Hair follicle dermal papilla cell (primary cell): ENCODE data around the gene ZMIZ1.

DNA sequence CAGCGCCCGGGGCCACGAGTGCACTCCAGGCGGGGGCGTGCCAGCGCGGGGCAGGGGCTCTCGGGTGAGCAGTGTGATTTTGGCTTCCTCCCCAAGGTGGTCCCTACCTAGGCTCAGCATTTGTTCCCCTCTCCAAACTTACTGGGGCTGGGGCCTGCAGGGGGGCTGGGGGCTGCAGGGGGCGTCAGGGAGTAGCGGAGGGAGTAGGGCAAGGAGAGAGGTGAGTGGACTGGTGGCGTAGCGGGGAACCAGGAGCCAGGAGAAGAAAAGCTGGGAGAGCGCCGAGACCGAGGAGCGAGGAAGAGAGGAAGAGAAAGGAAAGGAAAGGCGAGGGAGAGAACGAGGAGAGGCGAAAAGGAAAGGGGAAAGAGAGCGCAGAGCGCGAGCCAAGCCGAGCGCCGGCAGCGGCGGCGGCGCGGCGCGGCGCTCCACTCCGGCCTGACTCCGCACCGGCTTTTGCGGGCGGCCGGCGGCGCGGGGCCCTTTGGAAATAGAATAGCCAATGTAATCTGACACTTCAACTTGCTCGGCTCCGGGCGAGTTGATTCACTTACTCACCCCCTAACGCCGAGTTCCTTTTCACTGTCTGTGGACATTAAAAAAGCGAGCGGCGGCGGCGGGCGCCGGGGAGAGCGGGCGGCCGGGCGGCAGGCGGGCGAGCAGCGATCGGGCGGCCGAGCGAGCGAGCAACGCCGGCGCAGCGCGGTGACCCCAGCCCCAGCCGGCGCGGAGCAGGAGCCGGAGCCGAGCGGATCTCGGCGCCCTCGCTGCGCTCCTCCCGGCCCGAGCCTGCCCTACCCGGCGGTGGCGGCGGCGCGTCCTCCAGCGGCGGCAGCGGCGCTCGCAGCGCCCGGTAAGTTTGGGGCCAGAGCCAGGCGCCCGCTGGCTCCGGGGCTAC is at the start of gene ZMIZ1:
TSS of gene ZMIZ1 (plus strand) at position 549 of the 898 bp plus-strand sequence.
- CAGE, long polyA plus RNA: no peak

DNA sequence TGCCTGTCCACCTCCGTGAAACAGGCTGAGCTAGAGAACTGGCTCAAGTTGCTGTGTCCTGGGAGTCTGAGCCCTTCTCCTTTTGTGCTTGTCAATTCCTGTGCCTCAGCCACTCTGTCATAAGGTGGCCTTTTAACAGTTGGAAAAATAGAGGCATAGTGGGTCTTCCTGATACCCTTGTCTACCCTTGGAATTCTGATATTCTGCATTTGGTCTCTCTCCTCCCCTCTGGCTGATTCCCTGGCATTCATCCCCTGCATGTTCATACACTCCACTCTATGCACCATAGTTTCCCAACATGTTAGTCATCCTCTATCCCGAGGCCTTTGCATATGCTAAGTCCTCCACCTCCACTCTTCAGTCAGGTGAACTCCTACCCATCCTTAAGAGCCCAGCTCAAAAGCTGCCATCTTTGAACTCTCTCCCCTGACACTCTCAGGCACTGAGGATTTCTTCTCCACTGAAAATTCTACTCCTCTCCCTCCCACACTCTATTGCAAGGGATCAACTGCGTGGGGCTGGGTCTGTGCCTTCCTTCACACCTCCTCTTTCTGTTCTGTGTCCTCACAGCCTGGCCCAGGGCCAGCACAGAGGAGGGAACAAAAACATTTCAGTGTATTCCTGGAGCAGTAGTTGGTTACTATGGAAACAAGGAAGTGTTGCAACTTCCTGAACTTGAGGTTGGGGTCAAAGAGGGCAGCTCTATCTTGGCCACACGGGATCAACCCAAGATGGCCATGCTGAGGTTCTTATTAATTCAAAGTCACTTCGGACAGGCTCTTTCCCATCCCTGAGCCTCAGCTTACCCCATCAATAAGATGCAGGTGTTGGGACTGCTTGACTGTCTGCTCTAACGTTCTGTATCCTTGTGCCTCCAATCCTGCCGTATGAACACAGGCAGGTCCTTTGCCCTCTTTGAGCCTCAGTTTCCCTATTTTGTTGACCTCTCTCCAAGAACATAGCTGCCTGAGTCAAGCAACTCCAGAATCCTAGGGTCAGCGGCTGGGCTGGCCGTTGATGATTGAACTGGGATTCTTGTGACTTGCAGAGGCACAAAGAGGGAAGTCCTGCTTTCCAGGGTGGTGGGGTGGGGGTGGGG is 15.4 kb downstream of the ZMIZ1 start:
- CAGE, long polyA plus RNA: no peak

GRCh38 chr10:79084882-79085713 is 16.3 kb downstream of the ZMIZ1 start:
- CAGE, long polyA plus RNA: no peak

DNA sequence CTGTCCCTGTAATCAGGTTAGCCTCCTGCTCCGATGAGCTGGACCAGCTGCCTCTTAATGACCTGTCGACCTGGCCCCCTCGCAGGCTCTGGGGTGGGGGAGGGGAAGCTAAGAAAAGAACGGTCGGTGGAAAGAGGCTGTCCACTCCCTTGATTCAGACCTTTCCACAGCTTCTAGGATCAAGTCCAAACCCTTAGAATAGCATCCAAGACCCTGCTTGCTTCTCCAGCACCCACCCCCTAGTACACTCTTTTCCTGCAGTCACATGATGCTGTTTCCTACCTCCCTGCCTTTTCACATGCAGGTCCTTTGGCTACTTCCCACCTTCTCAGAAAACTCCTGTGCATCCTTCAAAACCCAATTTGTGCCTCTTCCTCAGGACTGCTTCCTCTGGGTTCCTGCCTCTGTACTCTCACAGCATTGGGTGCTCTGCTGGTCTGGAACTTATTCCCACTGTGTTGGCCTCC is 64.2 kb downstream of the ZMIZ1 start:
- CAGE, long polyA plus RNA: no peak

DNA sequence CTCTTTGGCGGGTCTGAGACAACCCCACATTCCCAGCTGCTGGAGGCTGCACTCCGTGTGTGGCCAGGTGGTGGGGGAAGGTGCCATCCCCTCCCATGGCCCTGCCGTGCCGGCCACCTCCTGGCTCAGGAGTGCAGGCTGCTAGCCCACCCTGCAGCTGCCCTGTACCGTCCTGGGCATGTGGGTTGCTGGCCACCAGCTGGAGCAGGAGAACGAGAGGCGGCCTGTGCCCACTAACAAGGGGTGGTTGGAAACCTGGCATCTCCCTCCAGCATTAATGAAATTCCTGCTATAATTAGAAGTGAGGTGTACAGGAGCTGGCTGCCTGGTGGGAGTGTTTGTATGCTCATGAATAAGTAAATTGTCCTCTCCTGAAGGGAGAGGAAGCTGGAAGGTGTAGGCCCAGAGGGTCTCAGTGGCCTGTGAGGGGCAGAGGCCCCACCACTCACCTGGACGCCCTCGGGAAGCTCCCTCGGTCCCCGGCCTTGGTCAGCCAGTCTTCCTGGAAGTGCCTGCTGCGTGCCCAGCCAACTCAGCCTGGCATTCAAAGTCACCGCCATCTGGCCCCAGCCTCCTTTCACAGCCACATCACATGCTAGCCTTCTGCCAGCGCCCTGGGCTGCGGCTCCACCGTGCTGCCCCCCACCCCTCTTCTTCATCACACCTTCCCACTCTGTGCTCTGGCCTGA is 97.8 kb downstream of the ZMIZ1 start:
- CAGE, long polyA plus RNA: no peak

DNA sequence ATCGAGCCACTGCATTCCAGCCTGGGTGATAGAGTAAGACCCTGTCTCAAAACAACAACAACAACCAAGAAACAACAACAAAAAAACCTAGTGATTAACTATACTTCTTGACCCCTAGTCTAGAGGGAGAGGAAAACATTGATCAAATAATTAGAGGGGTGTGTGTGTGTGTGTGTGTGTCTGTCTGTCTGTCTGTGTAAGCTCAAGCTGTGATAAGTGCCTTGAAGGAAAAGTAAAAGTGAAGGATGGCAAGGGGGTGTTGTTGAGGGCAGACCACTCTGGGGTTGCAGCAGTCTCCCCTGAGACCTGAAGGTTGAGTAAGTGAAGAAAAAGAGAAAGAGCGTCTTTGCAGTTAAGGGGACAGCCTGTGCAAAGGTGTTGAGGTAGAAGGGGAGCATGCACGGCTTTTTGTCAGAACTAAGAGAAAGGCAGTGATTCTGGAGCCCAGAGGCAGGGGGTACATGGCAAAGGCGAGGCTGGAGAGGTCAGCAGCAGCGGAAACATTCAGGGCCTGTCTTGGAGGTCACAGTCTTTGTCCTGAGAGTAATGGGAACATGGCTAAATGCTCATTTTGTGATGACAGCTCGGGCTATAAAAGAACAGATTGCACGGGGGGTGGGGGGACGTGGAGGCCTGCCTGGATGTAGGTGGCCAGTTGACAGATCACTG is 128.7 kb upstream of the PPIF start:
- CAGE, long polyA plus RNA: no peak

DNA sequence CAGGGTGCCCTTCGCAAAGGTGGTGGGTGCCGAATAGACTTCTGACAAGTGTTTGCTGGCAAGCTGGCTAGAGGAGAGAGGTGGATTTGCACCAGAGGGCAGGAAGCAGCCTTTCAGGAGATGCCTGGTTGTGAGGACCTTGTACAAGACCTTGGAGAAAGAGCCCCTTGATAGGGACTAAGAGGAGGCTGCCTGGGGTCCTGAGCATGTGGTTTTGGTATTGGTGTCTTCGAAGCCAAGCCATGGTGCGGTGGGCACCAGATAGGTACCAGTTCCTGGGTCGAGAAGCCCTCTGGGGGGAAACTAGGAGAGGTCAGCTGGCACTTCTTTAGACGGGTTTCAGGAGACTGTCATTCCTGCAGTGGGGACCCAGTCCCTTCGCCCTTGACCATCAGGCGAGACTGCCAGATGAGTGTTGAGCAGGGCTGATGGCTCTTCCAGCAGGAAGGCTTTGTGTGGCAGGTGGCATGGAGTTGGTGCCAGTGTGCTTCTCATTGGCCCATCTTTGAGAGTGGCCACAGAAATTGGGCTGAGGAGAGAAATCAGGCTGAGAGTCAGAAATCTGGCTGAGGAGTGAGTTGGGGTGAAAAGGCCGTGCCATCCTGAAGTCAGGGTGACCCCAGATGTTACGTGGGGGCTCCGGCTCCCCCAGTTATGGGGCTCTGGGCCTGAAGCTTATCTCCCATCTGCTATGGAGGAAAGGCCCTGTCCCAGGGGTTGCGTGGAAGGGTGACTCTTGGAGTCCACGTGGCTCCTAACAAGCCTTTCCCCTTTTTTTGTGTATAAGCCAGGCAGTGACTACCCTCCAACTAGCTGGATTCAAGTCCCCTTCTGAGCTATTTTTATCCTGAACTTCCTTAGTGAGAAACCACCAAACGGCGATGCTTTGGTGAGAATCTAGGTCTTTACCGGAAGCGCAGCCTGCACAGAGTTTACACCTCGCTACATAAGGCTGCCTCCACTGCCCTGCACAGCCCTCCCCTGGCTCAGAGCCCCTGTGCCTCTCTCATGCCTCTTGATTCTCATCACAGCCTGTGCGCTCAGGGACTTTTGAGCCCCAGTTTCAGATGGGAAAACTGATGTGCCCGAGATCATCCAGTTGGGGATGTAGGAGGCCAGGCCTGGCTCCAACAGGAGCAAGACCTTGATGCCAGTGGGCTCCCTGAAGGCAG is 102.7 kb upstream of the PPIF start:
- CAGE, long polyA plus RNA: no peak

- CAGE, long polyA plus RNA: no peak
These were observed 34.0 kb upstream of the PPIF start for GRCh38 chr10:79313295-79313591.

DNA sequence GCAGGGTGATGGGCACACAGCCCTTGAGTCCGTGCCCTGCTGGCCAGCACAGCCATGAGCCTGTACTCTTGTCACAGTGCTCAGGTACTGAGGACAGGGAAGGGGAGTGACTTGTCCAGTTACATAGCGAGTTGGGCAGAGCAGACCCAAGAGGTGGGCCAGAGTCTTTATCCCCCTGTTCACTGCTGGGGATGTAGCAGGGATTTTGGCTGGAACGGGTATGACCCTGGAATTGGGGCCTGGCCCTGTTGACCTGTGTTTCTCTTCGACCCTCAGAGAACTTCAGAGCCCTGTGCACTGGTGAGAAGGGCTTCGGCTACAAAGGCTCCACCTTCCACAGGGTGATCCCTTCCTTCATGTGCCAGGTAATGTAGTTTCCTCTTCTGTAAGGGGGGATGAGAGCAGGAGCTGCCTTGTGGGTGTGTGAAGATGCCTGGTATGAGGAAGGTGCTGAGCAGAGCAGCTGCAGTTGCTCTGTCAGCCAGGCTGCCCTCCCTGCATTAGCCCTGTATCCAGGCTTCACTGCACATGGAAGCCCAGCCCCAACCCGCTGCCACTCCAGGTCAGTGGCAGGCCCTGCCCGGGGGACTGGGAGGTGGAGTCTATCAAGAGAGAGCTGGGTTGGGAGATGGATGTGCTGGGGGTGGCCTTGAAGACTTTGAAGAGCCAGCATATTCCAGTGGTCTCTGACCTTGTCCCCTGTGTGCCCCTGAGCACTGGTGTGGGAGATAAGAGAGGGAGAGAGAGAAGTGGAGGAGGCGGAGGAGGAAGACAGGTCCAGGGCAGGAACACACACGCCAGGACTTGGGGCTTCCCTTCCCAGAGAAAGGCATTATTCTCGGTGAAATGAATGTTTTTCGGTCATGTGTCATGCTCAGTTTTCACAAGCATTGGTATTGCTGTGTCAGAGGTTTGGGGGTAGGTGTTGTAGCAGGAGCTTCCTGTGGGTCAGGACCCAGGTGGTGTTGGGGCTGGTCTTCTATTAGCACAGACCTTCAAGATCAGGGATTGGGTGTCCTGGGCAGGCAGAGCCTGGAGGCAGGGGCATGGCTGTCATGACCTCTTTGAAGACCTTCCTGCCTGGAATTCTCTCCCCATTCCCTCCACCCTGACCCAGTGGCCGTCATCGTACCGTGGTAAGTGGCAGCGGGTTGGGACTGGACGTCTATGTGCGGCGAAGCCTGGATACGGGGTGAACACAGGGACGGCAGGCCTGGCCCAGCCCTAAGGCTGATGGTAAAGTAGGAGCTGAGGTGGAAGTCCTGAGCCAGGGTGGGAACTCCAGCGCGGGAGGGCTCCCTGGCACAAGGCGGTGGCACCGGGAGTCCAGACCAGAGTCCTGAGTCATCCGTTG is 2.6 kb downstream of the PPIF start:
- CAGE, long polyA plus RNA: no peak

GRCh38 chr10:79351805-79352803 is 4.8 kb downstream of the PPIF start:
- CAGE, long polyA plus RNA: no peak

- CAGE, long polyA plus RNA: no peak
These were observed 11.6 kb downstream of the PPIF start for GRCh38 chr10:79358689-79359501.

DNA sequence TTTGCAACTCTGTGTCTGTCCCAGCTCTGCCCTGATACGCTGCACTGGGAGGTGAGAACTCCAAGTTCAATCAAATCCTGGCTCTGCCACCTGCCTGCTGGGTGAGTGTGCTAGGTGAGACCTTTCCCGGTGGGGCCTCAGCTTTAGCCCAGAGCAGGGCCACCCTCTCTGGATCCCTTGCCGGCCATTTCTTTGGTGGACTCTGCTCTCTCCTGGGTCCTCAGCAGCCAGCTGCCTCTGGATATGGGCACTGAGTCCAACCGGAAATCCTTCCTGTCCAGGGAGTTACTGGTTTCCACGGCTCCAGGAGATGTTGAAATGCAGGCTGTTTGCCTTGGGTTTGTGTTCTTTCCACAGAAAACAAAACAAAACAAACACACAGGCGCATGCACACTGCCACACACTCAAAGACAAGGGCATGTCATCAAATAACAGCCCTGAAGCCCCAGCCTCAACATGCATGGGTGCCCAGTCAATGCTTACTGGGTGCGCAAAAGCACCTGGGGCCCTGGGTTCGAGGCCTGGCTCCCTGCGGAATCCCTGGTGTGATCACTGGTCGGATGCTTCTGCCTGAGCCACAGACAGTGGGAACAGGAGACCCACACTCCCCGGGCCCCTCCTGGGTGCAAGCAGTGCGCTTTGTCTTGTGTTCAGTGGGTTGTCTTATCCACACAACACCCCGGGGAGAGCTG is 33.0 kb downstream of the PPIF start:
- CAGE, long polyA plus RNA: no peak

GRCh38 chr10:79445908-79446069 is 365 bp upstream of the ZCCHC24 start:
- CAGE, long polyA plus RNA: no peak

GRCh38 chr10:79450327-79450526 is 4.8 kb upstream of the ZCCHC24 start:
- CAGE, long polyA plus RNA: no peak

DNA sequence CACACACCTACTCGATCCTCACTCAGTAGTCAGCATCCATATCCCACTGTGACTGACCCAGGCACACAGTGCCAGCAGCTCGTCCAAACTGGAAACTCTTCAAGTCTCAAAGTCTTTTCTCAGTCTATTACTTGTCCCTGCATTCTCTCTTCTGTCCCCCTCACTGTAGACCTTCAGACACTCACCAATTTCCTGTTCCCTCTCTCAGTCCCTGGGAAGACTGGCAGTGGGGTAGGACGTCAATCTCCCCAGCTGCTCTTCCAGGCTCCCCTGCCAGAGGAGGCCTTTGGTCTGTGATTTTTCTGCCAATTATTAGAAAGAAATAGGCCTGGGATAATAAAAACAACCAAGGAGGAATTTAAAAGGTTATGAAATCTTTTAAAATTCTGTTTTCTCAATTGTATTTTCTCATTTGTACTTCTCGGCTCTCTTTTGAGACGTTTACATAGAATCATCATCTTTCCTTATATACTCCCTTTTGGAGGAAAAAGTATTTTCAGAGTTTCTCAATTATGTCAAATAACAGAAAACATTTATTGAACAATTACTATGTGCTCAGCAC is 41.9 kb upstream of the NUTM2E start:
- CAGE, long polyA plus RNA: no peak

- CAGE, long polyA plus RNA: no peak
These were observed 1.0 kb upstream of the NUTM2E start for GRCh38 chr10:79825371-79826093.

DNA sequence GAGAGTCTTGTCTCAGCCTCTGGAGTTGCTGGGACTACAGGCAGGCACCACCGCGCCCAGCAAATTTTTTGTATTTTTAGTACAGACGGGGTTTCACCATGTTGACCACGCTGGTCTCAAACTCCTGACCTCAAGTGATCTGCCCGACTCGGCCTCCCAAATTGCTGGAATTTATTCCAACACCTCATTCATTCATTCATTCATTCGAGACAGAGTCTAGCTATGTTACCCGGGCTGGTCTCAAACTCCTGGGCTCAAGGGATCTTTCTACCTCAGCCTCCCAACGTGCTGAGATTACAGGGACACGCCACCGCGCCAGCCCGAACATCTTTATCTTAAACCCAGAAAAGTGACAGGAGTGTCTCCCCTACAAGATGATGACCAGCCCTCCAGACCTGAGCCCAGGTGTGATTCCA is 341 bp upstream of the TMEM254 start:
- CAGE, long polyA plus RNA: no peak

DNA sequence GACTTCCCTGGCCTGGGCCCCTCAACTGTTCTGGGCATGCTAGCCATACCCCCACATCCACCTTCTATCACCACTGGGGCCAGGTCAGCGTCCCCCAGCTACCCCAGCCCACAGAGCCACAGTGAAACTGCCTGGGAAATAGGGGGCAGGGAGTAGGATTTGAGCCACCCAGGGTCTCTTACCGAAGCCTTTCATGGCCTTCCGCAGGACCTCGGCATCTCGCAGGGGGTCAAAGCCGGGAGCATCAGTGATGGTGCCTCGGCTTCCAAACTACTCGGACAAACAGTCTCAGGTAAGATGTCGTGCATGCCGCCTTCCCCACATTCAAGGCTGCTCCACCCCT is 34.5 kb downstream of the PLAC9 start:
- CAGE, long polyA plus RNA: no peak

GRCh38 chr10:80171094-80172324 is 33.8 kb downstream of the ANXA11 start:
- CAGE, long polyA plus RNA: no peak

- CAGE, long polyA plus RNA: no peak
These were observed 9.6 kb downstream of the ANXA11 start for GRCh38 chr10:80195646-80196201.